Occipital lobe (tissue), 2 donors: ENCODE data around the gene BLOC1S6.

GRCh38 chr15:44712362-44713297 is 1.3 kb downstream of the B2M start:
- RAMPAGE, long total RNA, result no peak

- RAMPAGE, long total RNA, result no peak
Measured at GRCh38 chr15:44724681-44725269, 11.6 kb upstream of the TRIM69 start.

GRCh38 chr15:44728565-44728960 is 7.8 kb upstream of the TRIM69 start:
- RAMPAGE, long total RNA, result no peak

GRCh38 chr15:44735371-44736151 is 767 bp upstream of the TRIM69 start:
- RAMPAGE, long total RNA, result no peak

- RAMPAGE, long total RNA, result no peak
Measured at GRCh38 chr15:44820380-44820908, 84.1 kb downstream of the TRIM69 start.

DNA sequence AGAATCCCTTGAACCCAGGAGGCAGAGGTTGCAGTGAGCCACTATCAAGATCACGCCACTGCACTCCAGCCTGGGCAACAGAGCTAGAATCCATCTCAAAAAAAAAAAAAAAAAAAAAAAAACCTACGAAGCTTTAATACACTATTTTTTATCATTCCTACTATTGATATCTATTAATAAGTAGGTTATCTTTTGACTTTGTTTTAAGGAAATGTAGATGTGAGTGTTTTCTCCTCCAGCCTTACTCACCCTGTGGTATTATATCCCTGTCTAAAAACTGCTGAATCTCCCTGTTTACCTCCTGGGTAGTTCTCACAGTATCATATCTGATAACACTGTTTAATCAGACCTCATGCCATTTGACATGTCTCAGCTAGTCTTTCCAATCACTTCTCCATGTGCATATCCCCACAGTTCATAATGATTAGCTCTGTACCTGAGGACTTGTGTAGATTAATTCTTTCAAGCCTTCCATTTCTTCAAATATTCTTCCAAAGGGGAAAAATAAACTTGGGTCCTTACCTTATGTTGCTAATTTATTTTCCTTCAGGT is 30.8 kb downstream of the DUOX2 start:
- RAMPAGE, long total RNA, result no peak

GRCh38 chr15:45117550-45118404 is 3.7 kb downstream of the DUOXA2 start:
- RAMPAGE, long total RNA, result no peak

DNA sequence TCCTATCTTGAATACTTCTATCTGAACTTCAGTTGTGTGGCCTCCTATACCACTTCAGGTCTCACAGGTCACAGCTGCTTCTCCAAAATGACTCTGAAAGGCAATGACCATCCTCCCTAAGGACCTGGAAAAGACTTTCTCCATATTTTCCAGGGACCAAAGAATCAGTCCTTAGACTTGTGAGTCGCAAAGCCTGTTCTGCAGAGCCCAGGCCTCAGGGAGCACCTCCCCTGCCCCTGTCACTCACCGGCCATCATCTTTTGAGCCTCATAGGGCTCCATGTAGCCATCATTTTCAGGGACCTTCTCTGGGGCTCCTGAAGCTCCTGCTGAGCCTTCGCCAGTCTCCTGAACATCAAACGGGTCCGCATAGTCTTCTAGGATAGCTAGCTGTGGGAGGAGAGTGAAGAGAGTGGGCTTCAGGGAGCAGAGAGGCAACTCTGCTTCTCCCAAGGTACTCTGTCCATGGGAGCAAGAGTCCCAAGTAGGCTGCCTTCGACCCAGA is 9.8 kb downstream of the SHF start:
- RAMPAGE, long total RNA, result no peak

DNA sequence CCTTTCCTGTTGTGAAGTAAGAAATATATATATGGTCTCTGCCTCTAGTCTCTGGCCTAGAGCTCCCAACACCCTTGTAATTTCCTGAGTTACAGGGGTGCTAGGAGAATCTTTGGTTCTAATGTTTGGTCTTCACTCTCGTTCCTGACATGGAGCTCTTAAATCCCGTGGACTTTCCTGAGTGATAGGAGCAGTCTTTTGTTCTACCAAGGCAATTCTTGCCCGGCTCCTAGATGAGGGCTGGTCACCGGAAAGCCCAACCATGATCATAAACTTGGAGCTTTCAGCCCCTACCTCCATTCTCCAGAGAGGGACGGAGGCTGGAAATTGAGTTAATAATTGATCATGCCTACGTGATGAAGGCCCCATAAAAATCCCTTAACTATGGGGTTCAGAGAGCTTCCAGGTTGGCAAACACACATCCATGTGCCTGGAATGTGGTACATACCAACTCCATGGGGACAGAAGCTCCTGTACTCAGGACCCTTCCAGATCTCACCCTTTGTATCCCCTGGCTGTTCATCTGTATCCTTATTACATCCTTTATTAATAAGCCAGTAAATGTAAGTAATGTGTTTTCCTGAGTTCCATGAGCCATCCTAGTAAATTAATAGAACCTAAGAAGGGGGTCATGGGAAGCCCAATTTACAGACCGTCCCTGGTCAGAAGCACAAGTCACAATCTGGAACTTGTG is 4.9 kb upstream of the SPATA5L1 start:
- RAMPAGE, long total RNA, result no peak

GRCh38 chr15:45573849-45574185 is 13.4 kb upstream of the BLOC1S6 start:
- RAMPAGE, long total RNA, result no peak

- RAMPAGE, long total RNA, result start-site peak on the minus strand at chr15:45587298-45587344, 6 and 14 reads in 2 replicates; start-site peak on the plus strand at chr15:45587351-45587450, 1,548 and 2,235 reads in 2 replicates
Measured at GRCh38 chr15:45586899-45588038, at the start of gene BLOC1S6. Gene BLOC1S6 (plus strand): TSS chr15:45587379.

DNA sequence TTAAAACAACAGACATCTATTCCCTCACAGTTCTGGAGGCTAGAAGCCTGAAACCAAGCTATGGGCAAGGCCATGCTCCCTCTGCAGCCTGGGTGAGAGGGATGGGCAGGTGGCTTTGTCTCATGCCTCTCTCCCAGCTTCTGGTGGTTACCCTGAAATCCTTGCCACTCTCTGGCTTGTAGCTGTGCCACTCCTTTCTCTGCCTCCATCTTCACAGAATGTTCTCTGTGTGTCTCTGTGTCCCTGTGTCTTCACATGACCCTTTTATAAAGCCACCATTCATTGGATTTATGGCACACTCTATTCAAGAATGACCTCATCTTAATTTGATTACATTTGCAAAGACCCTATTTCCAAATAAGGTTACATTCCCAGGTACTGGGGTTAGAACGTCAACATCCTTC is 24.6 kb downstream of the SQOR start:
- RAMPAGE, long total RNA, result no peak

DNA sequence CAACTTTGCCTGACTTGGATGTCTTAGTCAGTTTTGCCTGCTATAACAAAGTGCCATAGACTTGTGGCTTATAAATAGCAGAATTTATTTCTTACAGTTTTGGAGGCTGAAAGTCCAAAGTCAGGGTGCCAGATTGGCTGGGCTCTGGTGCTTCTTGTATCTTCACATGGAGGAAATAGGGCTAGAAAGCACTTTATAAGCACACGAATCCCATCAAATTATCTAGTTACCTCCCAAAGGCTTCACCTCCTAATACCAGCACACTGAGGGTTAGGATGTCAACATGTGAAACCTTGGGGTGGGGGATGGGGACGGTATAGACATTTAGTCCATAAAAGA is 116.8 kb downstream of the SQOR start:
- RAMPAGE, long total RNA, result no peak

DNA sequence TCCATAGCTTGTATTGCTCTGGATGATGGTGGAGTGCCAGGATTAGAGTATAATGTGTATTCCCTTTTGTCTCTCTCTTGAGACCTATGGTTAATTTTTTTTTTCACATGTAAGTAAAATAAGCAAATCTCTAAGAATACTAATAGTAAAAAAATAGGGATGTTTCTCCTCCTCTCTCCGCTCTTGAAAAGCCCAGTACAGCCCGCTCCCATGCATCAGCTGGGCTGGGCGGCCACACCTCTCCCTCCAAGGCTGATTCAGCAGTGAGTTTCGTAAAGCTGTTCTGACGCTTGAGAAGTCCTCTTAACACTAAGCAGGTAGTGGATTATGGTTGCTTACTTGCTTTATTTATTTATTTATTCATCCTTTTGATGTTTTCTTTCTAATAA is 284.8 kb downstream of the SQOR start:
- RAMPAGE, long total RNA, result no peak

- RAMPAGE, long total RNA, result no peak
Measured at GRCh38 chr15:47183878-47184962, 533.1 kb upstream of the SEMA6D start.

DNA sequence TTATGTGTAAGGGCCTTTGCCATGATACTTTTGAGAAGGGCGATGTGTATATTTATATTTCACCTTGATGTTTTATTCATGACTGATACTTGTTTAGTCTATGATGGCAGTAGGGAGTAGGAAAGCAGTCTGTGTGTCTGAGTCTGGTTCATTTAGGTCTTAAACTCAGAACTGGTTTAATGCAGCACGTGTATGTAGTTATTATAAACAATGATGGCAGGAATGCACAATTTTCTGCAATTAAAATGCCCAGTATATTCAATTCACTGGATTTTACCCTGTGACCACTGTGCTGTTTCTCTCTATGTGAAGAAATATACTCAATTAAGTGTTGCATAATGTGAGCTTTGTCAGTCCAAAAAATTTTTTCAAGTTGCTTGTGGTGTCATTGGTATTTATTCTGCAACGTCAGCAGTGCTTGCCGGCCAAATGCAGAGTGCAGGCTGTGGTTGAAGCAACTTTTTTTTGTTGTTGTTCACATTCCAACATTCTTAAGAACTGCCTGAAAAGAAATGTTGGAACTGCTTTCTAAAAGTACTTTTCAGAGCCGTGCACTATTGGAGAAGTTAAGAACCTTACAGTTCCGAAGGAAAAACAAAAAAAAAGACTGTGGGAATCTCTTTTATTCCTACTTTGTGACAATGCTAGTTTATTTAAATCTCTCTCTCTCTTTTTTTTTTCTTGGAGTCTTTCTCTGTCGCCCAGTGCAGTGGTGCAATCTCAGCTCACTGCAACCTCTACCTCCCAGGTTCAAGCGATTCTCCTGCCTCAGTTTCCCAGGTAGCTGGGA is 423.5 kb upstream of the SEMA6D start:
- RAMPAGE, long total RNA, result no peak

GRCh38 chr15:47812466-47813012 is 95.2 kb downstream of the SEMA6D start:
- RAMPAGE, long total RNA, result no peak

DNA sequence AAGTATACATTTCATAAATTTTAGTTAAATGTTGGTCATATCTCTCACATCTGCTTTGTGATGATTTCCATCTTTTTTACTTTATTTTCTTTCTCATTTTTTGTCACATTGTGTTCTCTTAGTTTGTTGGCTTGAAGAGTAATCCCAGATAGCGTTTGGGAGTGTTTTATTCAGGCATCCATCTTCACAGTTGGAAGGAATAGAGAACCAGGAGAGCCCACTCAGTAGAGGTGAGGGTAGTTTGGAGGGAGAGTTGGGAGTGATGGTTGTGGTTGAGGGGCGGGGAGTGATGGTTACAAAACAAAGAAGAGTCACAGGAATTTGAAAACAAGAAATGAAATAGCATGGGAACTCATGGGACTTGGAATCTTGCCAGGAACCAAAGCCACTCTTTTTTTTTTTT is 36.2 kb downstream of the DUT start:
- RAMPAGE, long total RNA, result no peak

GRCh38 chr15:48444309-48444772 is 113.1 kb downstream of the DUT start:
- RAMPAGE, long total RNA, result no peak

DNA sequence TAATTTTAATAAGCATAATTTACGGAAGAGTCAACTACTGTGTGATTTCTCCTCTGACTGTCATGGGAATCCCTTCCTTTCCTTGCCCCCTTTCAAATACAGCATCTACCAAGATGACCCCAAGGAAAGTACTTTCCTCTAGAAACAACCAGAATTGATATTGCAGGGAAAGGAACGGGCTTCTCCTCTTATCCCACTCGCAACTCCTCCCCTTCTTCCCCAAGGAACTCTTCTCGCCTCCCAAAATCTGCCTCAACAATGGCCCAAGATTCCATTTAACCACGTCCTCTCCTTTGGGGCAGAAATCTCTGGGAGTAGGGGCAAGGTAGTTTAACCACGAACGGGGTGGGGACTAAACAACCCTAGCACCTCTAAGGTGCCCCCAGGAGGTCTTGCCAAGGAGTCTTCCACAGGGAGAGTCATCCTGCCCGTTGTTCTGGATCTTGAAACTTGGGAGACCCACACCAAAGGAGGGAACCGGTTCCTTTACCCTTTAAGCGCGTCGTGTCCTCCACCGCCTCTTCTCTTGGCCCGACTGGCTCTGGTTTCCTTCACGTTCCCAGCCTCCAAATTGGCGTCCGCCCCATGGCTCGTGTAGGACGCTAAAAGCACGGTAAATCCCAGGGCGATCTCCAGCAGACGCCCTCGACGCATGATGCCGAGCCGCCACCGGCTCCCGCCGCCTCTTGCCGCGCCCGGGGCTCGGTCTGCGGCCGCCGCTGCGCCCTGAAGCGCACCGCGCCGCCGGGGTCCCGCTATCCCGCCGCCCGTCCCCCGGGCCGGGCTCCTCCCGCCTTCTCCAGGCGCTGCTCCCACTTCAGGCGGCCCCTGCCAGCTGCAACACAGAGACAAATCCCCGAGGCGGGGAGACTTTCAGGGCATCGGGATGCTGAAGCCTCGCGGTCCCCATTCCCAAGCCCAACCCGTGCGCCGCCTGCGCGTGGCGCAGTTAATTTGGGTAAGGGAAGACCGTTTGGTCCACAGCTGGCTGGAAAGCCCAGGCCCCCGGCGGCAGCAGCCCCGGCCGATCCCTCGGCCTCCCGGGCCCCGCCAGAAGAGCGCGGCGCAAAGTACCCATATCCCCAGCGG is 1.0 kb downstream of the FBN1 start:
- RAMPAGE, long total RNA, result no peak